ENCODE results near the gene PDX1.

DNA sequence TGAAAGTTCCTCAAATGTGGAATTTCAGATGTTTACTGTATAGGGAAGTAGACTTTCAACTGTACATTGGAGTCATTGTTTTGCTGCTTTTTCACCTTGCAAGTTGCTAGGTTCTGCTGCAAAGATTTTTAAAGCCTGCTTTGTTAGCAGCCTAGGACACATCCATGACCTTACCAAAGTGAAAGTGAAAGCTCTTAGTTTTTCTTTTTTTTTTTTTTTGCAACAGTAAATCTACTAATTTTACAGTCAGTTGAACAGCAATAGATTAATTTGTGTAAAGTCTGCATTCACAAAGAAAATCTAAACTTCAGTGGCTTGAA lies 4.9 kb upstream of the MTIF3 start:
- PRO-cap, result no peak

GRCh38 chr13:27534369-27534725 lies 84.0 kb upstream of the MTIF3 start:
- PRO-cap, result no peak

- PRO-cap, result bidirectional peak, plus-strand start at chr13:27920020, minus-strand start at chr13:27919833
These were observed at the start of gene PDX1 for GRCh38 chr13:27919551-27920447. TSS of gene PDX1 (plus strand) at chr13:27920000.

- PRO-cap, result no peak
These were observed 5.7 kb downstream of the CDX2 start for GRCh38 chr13:27963386-27963841.

DNA sequence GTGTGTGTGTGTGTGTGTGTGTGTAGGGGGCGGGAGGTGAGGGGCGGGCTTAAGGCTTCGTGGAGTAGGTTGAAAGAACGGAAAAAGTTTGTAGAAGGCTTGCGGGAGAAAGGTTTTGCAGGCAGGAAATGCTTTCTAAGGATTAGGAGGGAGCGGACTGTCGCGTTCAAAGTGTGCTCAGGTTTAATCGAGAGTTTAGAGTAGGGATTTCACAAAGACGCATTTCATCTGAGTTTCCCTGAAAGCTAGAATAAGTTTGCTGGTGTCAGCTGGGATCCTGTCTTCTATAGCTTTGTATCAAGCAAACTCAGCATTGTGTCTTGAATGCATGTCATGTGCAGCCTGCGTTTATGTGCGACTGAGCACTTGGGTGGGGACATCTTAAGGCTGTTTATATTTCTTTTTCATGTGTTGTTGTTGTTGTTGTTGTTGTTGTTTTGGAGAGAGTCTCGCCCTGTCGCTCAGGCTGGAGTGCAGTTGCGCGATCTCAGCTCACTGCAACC lies 1.2 kb downstream of the PAN3 start:
- PRO-cap, result bidirectional peak, plus-strand start at position 190 of the sequence, minus-strand start outside the sequence

DNA sequence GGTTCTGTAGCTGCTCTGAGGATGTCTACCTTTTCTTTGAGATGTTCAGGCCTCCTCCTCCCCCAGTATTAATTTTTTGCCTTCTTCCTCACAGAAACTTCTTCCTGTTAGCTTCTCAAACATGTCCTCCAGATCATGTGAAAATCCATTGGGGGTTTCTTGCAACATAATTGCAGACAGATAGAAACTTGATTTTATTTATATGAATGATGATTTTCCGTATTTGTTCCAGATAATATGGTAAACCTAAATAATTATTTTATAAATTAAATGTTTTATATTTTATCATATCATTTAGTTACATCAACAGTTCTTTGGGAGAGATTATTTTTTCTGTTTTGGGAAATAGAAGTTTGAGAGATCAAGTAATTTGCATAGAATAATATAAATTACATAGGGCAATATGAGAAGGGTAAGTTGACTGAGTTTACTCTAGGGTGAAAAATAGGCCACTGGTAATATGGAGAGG lies 45.7 kb downstream of the PAN3 start:
- PRO-cap, result no peak

GRCh38 chr13:28193095-28193542 lies 54.8 kb downstream of the PAN3 start:
- PRO-cap, result no peak

GRCh38 chr13:28228369-28229161 lies 90.2 kb downstream of the PAN3 start:
- PRO-cap, result no peak

DNA sequence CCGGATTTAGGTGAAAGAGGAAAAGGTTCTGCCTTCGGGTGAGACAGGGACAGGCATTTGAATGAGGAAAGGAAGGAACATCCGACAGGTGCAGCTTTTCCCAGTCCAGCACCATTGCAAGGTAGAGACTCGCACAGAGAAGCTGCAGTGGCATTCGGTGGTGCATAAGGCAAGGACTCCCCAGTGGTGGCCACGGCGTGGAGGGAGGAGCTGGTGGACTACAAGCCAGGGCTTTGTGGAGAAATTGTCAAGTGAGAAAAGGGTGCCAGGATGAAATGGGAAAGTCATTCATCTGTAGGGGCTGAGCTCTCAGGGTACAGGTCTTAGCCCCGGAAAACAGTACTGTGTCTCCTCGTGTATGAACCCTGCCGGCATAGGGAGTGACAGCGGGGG lies 167.6 kb downstream of the PAN3 start:
- PRO-cap, result unidirectional peak, plus-strand start at position 194 of the sequence

DNA sequence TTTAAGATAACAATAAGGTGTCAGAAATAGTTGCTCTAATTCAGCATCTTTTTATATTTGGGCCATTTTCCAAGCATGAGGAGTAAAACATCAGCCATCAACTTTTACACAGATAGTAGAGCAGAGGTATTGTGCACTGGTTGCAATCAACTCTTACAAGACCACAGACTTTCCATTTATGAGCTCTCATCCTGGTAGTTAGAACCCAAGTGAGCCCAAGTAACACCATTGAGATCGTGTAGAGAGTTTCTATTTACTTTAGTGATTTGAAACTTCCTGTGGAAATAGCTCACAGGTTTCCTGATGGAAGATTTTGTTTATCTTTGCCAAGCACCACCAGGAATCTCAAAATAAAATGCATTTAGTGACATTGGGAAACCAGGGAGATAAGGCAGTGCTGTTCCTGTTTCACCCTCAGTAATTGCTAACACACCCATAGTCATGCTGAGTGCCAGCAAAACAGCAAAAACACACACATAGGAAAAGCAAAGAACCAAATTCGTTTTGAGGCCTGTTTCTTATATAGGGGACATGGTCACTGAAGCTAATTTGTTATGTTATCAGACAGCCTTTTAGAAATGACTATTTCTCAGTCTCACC lies 102.5 kb downstream of the FLT1 start:
- PRO-cap, result no peak

DNA sequence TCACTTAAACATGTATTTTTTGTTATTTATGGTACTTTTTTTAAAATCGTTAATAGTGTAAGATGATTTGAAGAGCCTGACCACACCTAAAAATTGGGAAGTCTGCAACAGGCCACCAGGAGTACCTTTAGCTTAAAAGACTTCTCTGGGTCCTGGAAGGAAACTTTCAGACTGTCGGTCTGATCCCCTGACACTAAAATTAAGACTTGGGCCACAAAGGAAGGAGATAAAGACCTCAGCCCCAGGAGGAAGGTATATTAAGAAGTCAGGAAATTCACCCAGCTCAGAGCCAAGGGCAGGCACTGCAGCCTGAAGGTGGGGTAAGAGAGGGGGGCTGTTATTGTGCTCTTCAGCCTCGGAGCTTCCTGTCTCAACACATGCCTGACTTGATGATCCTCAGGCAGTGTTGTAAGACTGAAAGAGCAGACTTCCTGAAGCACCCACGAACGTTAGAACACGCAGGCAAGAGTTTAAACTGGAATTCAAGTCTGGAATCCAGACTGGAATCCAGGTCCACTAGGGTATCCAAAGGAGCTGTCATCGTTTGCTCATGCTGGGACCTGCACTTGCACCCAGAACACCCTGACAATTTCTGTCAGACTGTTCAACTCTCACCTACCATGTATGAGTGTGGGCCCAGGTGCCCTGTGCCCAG lies 10.6 kb upstream of the FLT1 start:
- PRO-cap, result no peak

GRCh38 chr13:28679890-28680662 lies 21.1 kb downstream of the POMP start:
- PRO-cap, result unidirectional peak, plus-strand start at chr13:28680523

DNA sequence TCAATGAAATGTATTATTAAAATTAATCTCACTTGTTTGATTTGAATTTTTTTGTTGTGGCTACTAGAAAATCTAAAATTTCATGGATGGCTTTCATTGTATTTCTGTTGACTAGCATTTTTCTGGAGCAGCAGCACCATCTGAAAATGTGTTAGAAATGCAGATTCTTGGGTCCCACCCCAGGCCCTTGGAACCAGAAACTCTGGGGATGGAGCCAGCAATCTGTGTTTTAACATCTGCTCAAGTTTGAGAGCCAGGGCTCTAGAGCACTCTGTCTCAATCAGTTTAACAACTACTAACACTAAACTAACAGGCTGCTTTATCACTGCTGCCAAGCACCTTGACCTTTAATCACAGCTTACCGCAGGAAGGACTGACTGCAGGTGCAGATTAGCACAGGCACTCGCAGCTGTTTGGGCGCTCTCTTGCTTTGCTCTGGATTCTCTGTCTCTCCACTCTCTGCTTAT lies 163.4 kb downstream of the MTUS2 start:
- PRO-cap, result no peak

DNA sequence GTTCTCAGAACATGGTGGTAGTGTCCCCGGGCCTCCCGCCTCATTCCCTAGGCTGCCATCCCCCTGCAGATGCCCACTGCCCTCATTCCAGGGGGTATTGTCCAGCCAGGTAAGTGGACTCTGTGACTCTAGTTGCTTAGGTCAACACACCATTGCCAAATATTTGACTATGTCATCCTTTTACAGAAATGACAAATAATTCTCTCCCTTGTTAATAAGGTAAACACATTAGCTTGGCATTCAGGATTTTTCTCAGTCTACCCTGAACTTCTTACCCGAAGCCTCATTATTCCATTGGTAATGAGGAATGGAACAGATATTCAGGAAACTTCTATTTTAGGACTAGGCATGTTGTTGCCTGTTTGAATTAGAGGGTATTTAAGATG lies 303.7 kb downstream of the MTUS2 start:
- PRO-cap, result no peak

- PRO-cap, result no peak
These were observed 85.5 kb downstream of the SLC7A1 start for GRCh38 chr13:29509633-29510670.

DNA sequence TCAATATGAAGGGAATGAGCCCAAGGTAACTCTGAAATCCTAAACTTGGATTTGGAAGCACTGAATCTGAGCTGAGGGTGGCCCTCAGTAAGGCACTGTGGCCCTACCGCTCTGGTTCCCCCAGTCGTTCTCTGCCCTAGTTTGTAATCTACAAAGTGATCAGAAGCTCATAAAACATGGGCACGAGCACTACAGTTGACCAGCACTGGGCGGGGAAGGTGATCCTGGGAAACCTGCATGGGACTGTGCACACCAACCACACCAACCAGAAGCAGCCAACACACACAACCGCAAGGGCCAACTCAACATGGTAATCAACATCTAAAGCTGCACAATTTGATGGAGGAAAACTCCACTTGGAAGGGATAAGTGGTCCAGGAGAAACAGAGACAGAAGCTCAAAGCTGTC lies 22.9 kb downstream of the SLC7A1 start:
- PRO-cap, result no peak

DNA sequence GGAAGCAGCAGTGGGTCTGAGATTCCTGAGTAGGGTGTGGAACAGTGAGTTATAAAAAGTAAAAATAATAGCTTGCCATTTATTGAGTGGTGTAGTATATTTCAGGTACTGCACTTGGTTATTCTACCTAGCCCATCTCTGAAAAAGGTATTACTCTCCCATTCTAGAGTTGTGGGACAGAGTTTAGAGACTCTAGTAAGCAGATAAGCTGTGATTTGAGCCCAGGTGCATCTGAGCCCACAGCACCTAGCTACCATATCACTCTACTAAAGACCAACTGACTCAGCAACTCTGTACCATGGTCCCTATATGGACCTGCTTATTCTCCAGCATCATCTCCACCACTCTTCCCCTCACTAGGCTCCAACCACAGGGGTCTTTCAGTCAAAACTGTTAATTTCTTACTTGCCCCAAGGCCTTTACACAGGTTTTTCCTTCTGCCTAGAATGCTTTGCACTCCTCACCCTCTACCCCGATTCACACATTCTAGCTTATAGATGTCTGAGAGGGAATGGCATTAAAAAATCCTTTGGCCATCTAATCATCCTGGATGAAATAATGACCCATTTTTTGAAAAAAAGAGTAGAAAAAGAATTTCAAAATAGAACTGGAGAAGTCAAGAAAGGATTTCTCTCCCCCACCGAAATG lies 64.4 kb downstream of the UBL3 start:
- PRO-cap, result no peak

DNA sequence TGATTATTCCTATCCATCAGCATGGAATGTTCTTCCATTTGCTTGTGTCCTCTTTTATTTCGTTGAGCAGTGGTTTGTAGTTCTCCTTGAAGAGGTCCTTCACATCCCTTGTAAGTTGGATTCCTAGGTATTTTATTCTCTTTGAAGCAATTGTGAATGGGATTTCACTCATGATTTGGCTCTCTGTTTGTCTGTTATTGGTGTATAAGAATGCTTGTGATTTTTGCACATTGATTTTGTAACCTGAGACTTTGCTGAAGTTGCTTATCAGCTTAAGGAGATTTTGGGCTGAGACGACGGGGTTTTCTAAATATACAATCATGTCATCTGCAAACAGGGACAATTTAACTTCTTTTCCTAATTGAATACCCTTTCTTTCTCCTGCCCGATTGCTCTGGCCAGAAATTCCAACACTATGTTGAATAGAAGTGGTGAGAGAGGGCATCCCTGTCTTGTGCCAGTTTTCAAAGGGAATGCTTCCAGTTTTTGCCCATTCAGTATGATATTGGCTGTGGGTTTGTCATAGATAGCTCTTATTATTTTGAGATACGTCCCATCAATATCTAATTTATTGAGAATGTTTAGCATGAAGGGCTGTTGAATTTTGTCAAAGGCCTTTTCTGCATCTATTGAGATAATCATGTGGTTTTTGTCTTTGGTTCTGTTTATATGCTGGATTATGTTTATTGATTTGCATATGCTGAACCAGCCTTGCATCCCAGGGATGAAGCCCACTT lies 24.9 kb downstream of the UBL3 start:
- PRO-cap, result no peak

GRCh38 chr13:29850782-29850971 lies 260 bp upstream of the UBL3 start:
- PRO-cap, result no peak

- PRO-cap, result no peak
These were observed 52.0 kb upstream of the UBL3 start for GRCh38 chr13:29902247-29902972.

All from bile duct (tissue), 1 donor.